Left cardiac atrium (tissue), 1 donor: ENCODE measurements around a stretch of chrX.

DNA sequence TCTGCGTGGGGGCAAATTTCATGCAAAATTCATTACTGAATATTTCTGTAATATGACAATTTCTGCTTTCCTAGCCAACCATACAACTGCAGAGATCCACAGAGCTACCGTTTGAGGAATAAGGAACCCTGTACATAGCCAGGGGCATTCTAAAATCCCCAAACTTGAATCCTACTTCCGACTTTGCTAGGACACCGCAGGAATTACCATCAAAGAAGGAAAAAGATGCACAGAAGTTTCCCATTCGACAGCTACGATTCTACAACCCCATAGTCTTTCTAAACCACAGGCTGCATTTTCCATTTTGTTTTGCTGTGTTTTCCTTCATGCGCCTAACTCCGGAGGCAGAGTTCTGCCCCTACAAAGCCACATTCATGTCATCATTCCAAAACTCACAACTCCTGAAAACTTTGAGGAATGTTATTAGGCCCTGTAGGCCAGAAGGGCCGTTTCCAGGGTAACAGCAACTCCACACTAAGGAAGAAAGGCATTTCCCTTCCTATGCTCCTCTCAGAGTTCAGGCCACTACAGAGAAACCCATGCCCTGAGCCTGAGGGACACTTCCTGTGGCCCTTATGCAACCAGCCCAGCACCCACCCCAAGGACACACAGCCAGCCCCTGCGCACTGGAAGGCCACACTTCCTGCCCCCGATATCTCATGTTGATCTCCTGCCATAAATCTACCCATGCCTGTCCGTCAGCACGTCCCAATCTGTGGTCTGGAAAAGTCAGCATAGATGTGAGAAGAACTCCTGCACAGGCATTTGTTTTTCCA, 289.4 kb downstream of the BCOR start:
- PRO-cap = no peak

- PRO-cap = no peak
Observed at GRCh38 chrX:39816717-39817632, 280.8 kb downstream of the BCOR start.

- PRO-cap = bidirectional peak, plus-strand start at chrX:40013063, minus-strand start at chrX:40012974; bidirectional peak, plus-strand start at chrX:40013379, minus-strand start at chrX:40013143; bidirectional peak, plus-strand start at chrX:40013608, minus-strand start at chrX:40013440
Observed at GRCh38 chrX:40012940-40013706, 84.6 kb downstream of the BCOR start.

- PRO-cap = no peak
Observed at GRCh38 chrX:40051596-40052503, 45.9 kb downstream of the BCOR start.

DNA sequence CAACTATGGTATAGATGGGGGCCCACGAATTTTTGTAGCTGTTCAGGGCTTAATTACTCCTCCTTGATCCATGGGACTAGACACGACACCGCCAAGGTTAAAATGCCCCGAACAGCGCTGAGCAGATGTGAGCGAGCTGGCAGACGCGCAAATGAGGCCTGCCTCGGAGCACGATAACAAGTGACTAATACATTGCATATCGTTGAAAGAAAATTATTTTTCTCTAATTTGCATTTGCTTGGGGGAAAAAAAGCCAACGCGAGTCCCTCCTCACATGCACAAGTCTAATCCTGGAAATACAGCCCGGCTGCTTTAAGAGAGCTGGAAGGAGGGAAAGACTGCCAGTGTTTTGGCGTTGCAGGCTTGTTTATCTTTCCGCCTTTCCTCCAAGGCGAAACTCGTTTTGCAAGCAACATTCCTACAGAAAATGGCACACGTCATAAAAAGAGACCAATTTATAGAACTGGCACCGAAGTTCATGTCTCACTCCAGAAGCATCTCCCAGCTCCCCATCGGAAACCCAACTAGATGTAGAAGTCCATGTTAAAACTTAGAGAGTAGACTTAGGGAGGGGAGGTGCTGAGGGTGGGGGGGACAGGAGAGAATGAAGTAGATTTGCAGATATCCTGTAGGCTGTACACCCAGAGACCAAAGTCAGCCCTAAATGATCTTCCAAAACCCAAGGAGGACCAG, 12.6 kb downstream of the BCOR start:
- PRO-cap = no peak

- PRO-cap = no peak
Observed at GRCh38 chrX:40087629-40088467, 9.9 kb downstream of the BCOR start.

DNA sequence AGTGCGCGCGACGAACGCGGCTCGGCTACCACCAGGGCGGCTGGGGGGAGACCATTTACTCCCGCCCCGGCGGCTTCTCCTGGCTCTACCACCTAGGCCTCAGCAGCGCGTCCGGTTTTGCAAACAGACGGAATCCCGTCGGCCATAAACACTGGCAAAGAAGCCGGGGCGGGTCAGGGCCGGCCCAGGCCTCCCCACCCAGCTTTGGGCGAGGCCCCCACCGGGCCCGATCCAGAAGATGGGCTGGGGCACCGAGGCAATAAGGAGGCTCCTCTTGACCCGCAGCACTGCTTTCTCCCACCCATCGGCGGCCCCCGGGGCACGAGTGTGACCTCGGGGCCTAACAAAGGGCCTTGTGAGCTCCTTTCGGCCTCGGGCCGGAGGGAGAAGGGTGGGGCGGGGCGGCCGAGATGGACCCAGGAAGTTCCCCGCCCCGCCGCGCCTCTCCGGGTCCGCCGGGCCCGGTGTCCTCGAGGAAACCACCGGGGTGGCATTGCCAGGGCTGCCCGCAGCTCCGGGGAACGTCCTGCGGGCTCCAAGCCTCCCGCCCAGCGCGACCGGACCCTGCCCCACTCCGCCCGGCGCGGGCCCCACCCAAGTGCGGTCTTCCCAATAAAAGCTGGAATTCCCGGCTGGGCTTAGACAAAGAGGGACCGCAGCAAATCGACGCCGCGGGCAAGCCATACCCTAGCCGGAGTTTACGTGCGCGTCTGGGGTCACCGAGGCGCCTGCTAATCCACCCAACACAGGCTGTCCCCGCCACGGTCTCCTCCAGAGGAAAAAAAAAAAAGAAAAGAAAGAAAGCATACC, 5.9 kb downstream of the BCOR start:
- PRO-cap = no peak

GRCh38 chrX:40117651-40118446, 20.1 kb upstream of the BCOR start:
- PRO-cap = no peak

- PRO-cap = no peak
Observed at GRCh38 chrX:40132669-40133104, 34.9 kb upstream of the BCOR start.

DNA sequence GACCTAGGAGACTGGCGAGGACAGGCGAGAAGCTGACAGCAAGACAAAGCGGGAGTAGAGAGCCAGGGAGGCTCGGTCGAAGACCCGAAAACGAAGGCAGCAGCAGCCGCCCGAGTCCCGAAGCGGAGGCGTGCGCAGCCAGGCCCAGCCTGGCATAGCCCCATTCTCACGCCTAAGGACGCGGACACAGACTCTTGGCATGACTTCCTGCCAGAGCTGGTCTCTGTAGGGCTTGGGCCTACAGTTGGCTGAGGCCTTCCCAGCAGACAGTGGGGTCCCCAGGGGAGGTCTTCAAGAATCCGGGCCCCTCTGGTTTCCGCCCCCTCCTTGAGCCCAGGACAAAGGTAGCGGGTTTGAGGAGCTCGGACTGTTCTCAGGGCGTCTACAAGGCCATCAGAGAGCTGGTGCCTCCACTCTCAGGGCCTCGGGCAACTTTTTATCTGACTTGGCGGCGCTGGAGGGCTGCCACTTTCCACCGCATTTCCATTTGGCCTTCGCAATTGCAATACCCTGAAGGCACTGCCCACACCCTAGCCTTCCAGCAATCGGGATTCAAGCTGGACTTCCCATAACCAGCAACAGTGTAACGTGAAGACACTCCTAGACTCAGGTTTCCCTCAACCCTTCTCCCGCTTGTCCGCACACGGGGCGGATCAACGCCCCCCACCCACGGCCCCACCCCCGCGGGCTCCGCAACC, 50.0 kb upstream of the BCOR start:
- PRO-cap = no peak

GRCh38 chrX:40168794-40169013, 70.9 kb upstream of the BCOR start:
- PRO-cap = no peak

DNA sequence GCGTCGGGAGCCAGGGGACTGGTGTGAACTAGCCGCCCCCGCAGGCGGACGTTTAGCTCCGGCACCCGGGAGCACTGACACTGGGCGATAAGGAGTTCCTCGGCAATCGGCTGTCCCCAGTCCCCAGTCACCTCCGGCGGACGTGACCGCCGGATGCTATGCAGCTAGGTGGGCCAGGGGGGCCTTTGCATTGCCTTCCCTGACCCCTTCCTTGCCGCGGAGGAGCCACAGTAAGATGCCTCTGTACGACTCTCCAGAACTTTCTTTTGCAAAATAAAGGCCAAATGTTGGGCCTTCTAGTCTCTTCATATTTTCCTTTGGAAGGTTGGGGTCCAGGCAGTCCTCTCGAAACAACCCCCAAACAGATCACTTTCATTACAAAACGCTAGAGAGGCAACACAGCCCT, 75.0 kb upstream of the BCOR start:
- PRO-cap = unidirectional peak, minus-strand start at position 79 of the sequence

DNA sequence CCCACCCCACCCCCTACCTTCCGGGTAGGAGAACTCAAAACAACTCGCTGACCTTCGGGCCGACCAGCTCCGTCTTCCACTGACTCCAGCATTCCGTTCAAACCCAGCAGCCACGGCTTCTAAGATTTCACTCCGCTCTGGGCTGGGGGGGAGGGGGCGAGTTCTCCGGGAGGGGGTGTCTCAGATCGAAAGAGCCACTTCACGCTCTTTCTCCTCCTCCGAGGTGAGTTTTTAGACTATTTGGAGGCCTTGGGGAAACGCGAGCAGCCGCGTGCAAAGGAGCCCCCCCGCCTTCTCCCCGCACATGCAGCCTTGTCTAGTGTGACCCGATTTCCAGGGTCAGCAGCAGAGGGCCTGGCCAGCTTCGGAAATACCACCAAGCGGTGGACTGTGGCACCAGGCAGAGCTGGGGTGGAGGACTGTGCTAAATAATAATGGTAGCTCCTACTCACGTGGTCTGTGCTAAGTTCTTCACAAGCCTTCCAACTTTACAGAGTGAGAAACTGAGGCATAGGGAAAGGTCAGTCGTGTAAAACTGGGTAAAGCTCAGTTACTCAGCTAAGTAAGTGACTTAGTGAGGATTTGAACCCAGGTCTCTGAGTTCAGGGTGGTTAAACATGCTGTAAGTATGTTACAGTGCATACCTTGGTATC, 79.3 kb upstream of the BCOR start:
- PRO-cap = no peak

- PRO-cap = no peak
Observed at GRCh38 chrX:40261968-40262685, 164.4 kb upstream of the BCOR start.

DNA sequence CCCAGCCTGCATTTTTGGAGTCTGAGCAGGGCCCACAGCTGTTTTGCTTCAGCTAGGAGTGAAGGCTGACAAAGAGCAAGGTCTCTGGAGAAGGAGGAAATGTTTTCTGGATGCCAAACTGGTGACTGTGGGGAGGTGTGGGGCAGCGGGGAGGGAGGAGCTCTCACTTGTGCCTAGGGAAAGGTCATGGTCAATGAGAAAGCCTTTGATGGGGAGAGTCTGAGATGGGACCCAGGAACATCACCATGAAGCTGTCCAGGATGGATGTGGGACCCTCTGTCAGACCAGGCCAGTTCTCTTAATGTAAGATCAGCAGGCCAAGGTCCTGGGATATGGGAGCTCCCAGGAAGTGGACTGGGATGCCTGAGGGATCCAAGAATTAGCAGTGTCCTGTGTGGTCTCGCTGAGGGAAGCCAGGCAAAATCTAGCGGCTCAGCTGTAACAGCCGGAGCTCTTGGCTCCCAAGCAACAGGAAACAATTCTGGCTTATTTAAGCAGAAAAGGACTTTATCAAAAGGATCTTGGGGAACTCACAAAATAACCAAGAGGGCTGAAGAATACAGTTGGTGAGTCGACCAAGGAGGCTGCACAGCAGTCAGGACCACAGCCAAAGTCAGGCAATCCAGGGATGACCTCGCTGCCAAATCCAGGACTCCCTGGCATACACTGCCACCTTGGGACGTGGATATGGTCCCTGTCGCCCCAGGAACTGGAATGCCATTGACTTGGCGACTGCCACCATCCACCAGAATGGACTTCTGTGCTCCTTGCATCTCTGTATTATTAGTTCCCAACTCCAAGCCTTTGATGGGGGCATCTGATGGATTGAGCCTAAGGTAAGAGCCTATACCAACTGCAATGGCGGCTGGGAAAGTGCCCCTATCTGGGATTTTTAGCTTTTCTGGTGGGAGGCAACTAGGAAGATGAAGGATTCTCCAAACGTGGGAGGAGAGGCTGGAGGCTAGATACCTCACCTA, 165.2 kb upstream of the BCOR start:
- PRO-cap = no peak

DNA sequence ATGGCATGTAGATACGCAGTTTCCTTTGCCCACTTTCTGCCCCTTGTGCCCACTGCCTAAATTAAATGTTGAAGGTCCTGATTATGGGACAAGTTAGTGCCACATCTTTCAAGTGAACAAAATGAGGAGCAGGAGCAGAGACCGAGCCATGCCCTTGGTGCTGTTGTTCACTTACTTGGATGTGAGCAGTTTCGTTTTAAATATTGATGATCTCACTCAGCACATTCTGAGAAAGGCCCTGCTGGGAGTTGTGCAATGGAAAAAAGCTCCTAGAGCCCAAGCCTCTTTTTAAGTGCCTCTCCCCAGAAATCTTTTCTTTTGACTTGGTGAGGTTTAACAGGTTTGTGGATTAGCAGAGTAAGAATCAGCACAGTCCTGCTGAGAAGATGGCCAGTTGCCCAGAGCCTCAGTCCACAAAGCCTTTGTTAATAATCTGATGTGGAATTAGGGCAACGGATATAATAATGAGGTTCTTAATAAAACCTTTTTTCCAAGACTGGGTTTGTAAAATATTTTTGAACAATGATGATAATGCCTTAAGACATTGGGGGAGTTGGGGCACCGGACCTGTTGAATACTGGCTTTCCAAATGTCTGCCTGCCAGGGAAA, 157.5 kb upstream of the ATP6AP2 start:
- PRO-cap = no peak

DNA sequence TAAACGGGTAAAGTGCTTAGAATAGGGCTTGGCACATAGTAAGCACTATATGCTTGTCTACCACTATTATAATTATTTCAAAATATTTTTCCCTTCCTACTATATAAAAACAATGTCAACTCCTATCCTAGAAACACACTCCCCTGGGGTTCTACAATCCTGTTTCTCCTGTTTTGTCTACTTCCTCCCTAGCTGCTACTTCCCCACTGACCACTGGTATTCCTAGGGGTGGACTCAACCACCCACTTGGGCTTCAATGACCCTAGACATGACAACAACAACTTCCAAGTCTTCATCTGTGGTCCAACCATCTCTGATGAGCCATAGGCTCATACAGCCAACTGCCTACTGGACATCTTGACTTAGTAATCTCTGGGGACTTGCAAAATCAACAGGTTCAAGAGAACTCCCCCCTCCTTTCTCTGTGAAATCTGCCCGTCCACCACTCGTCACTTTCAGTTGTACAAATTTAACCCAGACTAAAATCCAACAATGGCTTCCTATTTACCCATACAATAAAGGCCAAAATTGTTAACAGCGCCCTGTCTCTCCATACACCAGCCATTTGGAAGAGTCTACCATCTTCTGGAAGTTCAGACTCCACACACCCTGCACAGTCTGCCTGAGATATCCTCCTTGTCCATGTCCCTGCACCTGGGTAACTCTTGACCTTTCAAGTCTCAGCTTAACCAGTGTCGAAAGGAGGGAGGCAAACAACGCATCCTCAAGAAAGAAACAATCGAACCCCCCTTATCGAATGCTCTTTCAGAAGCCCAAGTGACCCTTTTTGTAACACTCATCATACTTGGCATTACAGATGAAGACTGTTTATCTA, 22.0 kb upstream of the CXorf38 start:
- PRO-cap = no peak

DNA sequence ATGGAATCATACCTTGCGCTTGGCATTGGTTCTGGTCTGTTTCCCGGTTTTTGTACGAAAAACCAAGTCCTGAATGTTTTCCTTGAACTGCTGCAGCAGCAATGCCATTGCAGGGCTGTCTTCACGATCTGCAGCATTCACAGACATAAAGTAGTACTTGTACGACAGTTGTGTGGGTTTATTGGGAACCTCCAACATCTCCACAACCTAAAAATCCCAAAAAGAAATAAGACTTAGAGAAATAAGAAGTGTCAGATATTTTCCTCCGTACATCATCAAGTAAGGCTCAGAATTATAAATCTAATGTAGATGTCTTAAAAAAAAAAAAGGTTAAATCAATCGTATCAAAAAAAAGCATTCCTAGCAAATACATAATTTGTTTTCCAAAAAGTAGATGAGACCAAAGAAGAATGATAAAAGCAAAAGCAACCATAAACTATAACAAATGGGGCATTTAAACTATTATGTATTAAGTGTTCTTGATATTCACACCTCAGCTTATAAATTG, 42.6 kb downstream of the MED14 start:
- PRO-cap = no peak

GRCh38 chrX:40714384-40715206, 20.7 kb downstream of the MED14 start:
- PRO-cap = no peak

GRCh38 chrX:40845008-40845615, 109.8 kb upstream of the MED14 start:
- PRO-cap = no peak